GM23248 (cell line): ENCODE data around the gene RETNLB.

- RAMPAGE, long total RNA, result no peak
These were observed 818.8 kb upstream of the ALCAM start for GRCh38 chr3:104547925-104548236.

GRCh38 chr3:105576019-105576329 lies 209.3 kb downstream of the ALCAM start:
- RAMPAGE, long total RNA, result no peak

- RAMPAGE, long total RNA, result no peak
These were observed 122.0 kb downstream of the CBLB start for GRCh38 chr3:105746783-105747271.

DNA sequence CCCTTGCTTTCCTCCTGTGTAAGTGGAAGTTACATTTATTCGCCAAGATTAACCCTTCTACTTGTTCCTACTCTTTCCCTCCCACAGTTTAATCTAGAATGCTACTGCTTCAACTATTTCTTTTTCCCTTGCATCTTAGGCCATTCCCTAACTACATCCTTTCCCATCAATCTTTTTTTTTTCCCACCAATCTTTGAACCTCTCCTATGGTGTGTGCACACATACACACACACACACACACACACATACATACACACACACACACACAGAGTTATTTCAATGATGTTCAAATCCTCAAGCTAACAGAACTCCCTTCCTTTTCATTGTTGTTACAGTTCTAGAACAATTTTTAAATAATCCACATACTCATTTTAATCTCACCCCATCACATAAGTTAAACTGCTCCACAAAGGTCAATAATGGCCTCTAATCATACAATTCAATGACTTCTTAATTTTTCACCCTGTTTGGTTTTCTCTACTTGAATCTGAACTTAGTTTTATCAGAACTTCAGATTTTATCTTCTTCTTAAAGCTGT lies 7.3 kb downstream of the CBLB start:
- RAMPAGE, long total RNA, result no peak

GRCh38 chr3:105865601-105866475 lies 3.0 kb downstream of the CBLB start:
- RAMPAGE, long total RNA, result no peak

DNA sequence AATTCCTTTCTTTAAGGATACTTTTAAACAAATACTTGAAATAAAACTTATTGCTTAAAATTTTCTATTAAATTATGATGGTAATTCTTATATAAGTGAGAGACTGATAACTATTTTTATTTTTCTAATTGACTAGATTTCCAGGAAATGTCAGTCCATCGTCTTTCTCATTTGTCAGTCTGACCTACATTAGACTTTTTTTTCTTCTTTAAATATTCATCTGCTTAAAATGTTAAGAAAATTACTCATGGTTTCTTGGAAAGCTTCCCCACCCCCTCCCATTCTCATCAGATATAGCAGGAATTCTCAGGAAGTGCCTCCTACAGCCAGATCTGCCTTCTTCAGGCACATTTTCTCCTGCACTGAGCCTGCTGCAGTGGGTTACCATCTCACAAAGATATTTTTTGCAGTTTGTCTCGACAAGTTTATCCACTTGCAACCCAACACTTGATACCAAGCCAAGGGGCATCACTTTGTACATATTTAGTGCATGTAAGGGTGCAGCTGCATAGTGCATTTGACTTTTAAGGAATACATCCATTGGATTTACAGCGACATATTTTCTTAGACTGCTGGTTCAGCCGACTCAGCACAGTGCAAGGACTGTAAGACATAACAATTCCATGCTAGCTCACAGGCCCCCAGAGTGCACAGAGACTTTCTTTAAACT lies 262.0 kb upstream of the CBLB start:
- RAMPAGE, long total RNA, result no peak

GRCh38 chr3:106317272-106317643 lies 448.4 kb upstream of the CBLB start:
- RAMPAGE, long total RNA, result no peak

- RAMPAGE, long total RNA, result no peak
These were observed 135.9 kb upstream of the CCDC54 start for GRCh38 chr3:107241197-107241843.

- RAMPAGE, long total RNA, result no peak
These were observed 993 bp downstream of the BBX start for GRCh38 chr3:107523432-107524478.

DNA sequence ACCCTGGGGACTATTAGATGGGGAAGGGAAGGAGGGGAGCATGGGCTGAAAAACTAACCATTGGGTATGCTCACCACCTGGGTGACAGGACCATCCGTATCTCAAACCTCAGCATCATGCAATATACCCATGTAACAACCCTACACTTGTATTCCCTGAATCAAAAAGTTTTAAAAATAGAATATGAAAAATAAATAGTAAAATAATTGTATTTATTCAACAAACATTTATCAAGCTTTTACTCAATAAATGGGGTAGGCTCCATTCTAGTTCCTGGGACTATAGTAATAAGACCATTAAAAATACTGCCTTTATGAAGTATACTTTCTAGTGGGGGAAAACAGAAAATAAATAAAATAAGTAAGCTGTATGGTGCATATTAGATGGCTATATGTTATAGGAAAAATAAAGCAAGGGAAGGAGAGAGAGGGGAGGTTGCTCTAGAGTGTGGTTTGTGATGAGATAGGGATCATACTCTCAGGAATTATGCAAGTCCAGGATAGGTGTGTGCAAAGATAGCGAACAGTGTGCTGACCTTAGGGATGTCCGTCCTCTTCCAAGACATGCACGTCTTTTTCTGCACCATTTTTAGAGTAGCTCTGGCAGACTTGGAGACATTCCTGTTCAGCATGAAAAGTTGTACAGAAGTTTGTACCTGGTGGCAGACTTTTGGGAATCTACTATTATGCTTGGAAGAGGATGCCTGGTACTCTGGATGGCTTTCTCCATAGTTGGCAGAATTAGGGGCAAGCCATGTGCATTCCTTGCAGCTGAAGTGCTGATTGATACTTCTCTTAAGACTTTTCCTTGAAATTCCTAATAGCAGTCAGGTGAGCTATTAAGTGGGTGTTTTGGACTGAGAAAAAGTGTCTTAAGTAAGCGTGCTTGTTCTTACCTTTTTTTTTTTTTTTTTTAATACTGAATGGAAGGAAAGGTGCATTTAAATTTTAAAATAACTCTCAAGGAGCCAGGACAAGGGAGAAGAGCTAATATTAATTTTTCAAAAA lies 26.5 kb downstream of the BBX start:
- RAMPAGE, long total RNA, result no peak

- RAMPAGE, long total RNA, result no peak
These were observed 175.0 kb downstream of the BBX start for GRCh38 chr3:107697403-107698501.

DNA sequence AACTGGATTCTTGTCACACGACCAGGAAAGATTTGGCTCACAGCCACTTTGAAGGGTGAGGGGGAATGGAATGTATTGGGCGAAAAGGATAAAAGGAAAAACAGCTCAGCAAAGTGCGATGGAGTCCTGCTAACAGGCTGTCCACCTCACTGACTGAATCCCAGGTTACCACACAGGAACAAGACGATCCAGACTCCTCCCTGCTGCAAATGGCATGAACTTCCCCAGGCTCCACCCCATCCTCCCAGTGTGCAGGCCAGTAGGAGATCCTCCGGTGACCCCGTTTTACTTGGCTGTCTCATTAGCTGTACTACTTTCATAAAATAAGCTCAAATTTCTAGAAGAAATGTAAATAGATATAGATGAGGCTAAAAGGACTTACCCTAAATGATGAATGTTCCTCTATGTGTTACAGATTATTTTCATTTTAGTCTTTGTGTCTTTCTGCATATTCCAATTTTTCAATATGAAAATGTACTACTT lies 186.1 kb downstream of the CD47 start:
- RAMPAGE, long total RNA, result no peak

DNA sequence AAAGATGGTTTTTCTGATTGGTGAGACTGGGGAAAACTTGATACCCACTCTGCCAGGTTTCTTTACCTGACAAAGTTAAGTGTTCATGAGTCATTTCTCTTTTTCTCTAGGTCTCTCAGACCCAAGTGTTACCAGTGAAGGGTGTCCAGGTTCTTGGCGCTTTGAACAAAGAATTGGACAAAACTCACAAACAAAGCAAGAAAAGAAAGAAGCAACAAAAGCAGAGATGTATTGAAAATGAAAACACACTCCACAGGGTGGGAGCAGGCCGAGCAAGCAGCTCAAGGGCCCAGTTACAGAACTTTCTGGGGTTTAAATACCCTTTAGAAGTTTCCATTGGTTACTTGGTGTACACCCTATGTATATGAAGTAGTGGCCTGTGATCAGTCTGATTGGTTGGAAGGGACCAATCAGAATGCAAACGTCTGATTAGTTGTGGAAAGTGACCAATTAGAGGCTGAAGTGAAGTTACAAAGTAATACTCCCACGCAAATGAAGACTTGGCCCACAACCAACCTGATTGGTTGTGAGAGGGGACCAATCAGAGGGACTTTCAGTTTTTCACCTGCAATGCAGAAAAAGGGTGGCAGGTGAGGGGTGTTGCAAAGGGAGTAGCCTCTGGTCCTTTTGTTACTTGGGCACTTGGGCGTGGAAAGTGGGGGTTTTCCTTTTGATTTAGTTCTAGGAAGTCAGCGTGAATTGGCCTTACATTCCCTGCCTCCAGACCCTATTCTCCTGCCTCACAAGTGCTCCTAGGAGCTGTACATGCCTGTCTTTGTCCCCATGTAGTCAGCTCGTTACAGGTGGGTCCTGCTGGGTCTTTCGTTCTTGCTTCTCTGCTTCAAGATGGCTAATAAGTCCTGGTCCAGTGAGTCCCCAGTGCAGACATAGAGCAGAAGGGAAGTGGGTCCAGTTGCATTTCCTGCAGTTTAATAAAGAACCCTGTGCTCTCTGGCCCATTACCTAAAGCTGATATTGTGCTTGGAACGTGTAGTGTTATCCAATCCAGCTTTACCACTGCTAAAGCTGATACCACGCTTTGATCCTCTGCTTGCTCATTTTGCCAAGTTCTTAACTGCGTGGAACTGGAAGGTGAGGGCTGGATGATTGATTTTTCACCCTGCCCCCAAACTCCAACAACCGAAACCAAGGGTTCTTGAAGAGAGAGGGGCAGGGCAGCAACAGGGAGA lies 45.8 kb upstream of the CD47 start:
- RAMPAGE, long total RNA, result no peak

GRCh38 chr3:108406846-108407364 lies 103.5 kb downstream of the MYH15 start:
- RAMPAGE, long total RNA, result no peak

GRCh38 chr3:108410502-108411113 lies 99.8 kb downstream of the MYH15 start:
- RAMPAGE, long total RNA, result no peak

DNA sequence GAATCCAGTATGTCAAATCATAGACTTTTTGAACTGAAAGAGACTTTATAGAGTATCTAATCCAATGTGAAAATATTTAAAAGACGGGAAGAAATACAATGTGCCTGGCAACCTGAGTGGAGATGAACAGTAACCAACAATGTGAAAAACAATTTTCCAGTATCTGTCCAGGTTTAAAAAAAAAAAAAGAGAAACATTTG lies 32.0 kb downstream of the MYH15 start:
- RAMPAGE, long total RNA, result no peak

- RAMPAGE, long total RNA, result no peak
These were observed at the start of gene RETNLB for GRCh38 chr3:108757267-108757596. Gene RETNLB, minus strand, starts transcription at chr3:108757410.

GRCh38 chr3:110969576-110969938 lies 102.1 kb upstream of the NECTIN3 start:
- RAMPAGE, long total RNA, result no peak

GRCh38 chr3:111324079-111324638 lies 217.8 kb upstream of the CD96 start:
- RAMPAGE, long total RNA, result no peak

DNA sequence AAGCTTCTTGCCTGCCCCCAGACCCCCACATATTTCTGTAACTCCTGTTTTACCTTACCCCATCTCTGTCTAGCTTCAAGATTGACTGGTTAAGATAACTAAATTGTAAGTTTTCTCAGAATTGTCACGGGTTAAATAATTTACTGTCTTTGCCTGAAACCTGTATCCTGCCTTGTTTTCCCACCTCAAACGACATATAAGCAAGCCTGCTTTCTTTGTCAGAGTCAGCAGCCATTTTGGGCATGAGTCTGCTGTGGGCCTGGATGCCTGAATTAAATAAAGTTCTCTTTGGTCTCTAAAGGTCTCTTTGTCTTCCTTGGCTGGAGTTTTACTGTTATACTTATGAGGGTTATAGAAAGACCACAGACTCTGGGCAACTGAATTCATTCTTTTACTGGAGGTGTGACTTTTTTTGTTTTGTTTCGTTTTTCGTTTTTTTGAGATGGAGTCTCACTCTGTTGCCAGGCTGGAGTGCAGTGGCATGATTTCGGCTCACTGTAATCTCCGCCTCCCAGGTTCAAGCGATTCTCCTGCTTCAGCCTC lies 1.8 kb downstream of the CD96 start:
- RAMPAGE, long total RNA, result no peak